ENCODE data around the genes RSPO4 and FKBP1A.

DNA sequence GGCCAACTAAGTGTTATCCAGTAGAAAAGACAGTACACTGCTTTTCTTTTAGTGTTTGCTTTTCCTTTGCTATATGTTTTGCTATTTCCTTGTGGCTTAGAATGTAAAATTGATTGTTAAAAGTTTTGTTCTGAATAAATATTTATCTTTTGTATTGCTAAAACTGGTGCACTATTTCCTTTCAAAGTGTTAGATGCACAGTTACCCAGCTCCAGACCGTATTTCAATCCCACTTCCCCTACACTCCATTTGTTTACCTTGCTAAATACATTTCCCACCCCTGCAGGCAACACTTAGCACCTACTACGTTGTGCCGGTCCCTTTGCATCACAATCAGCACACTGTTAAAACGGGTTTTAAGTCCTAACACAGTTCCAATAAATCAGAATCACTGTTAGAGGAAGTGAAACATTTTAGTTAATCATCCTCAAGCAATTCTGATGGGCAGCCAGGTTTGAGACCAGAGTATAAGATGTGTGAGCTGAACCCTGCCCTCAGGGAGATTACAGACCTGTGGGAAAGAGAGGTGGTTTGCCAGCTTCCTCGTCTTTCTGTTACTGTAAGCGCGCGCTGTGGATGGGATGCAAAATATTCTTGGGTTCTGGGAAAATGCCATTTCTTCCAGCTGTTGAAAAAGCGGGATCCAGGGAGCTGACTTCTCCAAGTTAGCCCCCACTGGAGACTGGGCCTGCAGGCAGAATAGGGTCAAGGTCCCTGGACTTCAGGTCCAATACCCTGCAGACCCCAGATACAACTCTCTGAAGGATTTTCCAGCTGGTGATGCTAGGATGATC lies 3.0 kb downstream of the ZCCHC3 start:
- PRO-cap, 2 experiments: no peak in any of the 2 experiments
- RAMPAGE, long total RNA, 4 experiments: no peak in any of the 4 experiments

DNA sequence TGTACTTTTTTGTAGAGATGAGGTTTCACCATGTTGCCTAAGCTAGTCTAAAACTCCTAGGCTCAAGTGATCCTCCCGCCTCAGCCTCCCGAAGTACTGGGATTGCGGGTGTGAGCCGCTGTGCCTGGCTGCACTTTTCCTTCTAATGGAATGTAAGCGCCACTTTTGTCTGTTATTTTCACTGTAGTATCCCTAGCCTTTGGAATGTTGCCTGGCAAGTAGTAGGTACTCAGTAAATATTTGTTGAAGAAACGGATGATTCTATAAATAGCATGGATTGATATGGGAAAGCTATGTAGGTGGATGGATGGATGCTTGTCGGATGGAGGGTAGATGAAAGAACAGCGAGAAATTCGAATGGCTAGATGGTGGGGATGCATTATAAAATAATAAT lies 10.3 kb upstream of the TRIB3 start:
- PRO-cap, 2 experiments: no peak in any of the 2 experiments
- RAMPAGE, long total RNA, 4 experiments: no peak in any of the 4 experiments

DNA sequence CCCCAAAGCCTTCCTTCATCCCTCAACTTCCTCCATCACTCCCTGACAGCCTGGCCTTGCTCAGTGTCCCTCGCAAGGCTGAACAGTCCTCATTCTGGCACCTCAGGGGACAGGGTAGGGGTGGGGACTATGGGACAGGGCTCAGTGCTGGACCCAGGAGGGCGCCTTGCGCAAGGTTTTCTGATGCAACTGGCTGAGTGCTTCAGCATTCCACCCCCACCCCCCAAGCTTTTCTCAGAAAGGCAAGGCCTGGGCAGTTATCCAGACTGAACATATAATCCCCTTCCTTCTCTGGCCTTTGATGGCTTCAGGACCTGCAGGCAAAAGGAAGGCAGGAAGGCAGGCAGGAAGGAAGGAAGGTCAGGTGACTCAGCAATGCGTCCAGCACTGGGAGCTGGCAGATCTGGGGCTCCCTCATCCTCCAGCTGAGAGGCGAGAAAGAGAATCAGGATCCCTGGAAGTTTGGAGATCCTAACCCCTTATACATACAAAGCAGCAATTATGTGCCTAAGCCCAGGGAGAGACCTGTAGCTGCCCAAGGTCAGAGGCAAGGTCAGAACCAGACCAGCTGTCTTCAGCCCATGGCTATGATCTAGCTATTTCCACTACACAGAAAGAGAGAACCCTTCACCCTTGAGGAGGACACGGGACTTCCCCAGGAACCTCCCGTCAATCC lies 8.6 kb upstream of the TRIB3 start:
- PRO-cap, 2 experiments: no peak in any of the 2 experiments
- RAMPAGE, long total RNA, 4 experiments: no peak in any of the 4 experiments

DNA sequence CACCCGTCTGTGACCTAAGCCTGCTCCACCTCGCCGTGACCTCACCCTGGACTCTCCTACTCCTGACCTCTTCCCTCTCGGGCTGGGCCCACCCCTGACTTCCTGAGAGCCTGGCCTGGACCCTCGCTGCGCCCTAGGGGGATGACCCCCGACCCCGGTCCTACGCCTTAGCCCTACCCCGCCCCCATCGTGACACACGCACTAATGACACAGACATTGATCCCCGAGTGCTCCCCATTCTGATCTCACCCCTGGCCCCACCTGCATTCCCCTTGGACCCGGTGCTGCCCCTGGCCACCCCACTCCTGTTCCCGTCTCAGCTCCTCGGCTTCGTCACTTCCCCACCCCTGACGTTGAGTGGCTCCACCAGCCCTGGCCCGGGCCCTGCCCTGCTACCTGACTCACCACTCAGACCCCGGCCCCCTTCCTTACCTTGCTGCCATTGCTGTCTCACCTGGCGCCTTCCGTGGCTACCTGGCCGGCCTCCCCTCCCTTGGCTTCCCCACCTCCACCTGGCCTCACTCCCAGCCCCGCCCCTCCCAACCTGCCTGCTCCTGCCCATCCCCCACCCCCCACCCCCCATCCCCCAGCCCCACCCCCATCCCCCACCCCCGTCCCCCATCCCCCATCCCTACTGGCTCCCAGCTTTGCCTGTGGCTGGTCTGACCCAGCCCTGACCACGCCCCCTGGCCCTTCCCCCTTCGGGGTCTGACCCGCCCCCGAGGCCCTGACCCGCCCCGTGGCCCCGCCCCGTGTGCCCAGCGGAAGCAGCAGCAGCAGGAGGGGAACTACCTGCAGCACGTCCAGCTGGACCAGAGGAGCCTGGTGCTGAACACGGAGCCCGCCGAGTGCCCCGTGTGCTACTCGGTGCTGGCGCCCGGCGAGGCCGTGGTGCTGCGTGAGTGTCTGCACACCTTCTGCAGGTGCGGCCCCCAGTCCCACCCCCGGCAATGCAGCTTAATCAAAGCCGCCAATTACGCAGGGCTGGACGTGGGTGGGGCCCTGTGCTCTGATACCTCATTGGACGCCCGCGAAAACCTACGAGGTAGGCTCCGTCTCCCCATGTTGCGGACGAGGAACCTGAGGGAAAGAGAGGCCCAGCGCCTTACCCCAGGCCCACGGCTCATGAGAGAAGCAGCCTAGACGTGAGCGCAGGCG lies 12.4 kb downstream of the RBCK1 start:
- PRO-cap, 2 experiments: no peak in any of the 2 experiments
- RAMPAGE, long total RNA, 4 experiments: no peak in any of the 4 experiments

DNA sequence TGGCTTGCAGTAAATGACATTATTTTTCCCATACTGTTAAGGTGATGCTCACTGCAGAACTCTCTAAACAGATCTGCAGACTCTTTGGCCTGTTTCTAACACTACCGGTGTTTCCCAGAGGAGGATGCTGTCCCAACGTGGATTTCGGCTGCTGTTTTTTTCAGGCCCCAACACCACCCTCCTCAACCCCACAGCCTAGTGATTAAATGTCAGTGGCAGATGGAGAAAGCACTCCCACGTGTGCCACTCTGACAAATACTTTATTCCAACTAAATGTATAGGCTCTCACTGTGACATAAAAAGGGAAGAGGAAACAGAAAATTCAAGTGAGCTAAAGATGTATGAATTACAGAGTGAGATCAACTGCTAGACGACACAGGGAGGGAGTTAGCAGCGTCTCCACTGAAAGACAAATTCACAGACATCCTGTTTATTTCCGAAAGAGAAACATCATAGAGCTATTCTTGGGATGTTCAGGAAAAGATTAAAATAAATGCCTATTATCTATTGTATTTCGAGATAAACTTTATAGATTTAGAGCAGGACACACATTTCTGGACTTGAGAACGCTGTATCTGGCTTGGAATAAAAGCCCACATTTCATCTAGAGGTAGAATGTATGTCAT lies 3.5 kb downstream of the TBC1D20 start:
- PRO-cap, 2 experiments: peak in 1 of 2 experiments; most common plus-strand start position 205 of the sequence (in 1)
- RAMPAGE, long total RNA, 4 experiments: no peak in any of the 4 experiments

DNA sequence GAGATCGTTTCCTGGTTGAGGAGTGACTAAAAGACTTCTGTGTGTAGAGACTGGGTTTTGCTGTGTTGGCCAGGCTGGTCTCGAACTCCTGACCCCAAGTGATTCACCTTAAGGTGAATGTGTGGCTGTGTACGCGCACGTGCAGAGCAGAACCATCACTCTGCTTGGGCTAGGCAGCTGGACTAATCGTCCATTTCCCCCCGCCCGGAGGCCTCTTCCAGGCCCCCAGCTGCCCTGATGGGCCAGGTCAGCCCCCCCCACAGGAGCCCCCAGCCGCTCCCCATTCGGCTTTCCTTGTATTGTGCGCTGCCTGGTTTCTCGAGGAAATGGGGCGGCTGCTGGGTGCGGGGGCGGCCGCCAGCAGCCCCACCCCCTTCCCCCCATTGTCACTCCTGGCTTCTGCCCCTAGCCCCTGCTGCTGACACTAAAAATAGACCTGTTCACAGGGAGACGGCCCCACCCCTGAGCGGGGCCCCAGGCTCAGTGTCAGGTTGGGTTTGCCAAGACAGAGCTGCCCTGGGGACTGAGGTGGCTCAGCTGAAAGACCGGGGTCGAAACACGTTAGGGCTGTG lies 24.6 kb upstream of the CSNK2A1 start:
- PRO-cap, 2 experiments: peak in 1 of 2 experiments; most common plus-strand start position 508 of the sequence (in 1)
- RAMPAGE, long total RNA, 4 experiments: no peak in any of the 4 experiments

- PRO-cap, 2 experiments: peak in 1 of 2 experiments; most common plus-strand start chr20:609557 (in 1); most common minus-strand start chr20:609393 (in 1)
- RAMPAGE, long total RNA, 4 experiments: no peak in any of the 4 experiments
Measured at GRCh38 chr20:609214-609824, 790 bp downstream of the TCF15 start.

DNA sequence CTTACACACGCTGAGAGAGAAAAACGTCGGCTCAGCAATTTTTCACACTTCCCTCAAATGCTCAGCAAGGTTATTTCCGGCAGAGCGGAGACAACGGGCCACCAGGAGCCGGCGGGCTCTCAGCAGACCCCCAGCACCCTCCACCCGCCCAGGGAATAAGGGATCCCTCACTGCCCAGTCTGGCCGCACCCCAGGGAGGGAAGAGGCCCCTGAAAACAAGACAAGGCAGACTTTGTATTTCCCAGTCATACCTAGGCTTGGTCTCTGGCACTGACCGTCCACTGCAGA lies 2.8 kb downstream of the SCRT2 start:
- PRO-cap, 2 experiments: no peak in any of the 2 experiments
- RAMPAGE, long total RNA, 4 experiments: no peak in any of the 4 experiments

DNA sequence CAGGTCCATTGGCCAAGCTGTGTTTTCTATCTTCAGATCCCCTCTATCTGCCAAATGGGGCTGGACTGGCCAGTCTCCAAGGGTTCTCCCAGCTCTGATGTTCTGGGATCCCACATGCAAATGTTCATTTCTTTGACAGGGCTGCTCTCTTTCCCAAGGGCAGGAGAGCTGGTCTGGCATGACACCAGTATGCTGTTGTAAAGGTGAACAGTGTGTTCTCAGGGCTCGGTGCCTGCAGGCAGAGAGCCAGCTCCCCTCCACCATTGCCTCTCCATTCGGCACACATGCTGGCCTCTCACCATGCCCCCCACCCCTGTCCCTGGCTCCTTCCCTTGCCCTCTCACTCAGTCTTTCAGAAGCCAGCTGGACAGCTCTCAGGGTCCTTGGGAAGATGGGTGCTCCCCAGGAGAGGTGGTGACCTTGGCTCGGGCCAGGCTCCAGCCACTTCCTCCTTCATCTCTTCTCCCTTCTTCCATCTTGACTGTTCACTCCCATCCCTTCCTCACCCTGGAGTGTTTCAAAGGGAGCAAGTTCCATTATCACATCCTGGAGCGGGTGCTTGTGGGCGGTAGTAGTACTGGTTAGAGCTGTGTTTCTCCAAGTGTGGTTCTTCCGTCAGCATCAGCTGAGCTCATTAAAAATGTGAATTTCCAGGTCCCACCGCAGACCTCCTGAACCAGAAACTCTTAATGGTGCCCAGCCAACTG lies 24.7 kb downstream of the ANGPT4 start:
- PRO-cap, 2 experiments: no peak in any of the 2 experiments
- RAMPAGE, long total RNA, 4 experiments: no peak in any of the 4 experiments

GRCh38 chr20:985499-985877 lies 16.6 kb downstream of the RSPO4 start:
- PRO-cap, 2 experiments: no peak in any of the 2 experiments
- RAMPAGE, long total RNA, 4 experiments: no peak in any of the 4 experiments

GRCh38 chr20:996713-997090 lies 5.4 kb downstream of the RSPO4 start:
- PRO-cap, 2 experiments: no peak in any of the 2 experiments
- RAMPAGE, long total RNA, 4 experiments: no peak in any of the 4 experiments

GRCh38 chr20:1001723-1002985 lies at the start of gene RSPO4:
Gene RSPO4, minus strand, starts transcription at chr20:1002311.
- PRO-cap, 2 experiments: peak in 1 of 2 experiments; most common minus-strand start chr20:1002294 (in 1)
- RAMPAGE, long total RNA, 4 experiments: no peak in any of the 4 experiments

- PRO-cap, 2 experiments: no peak in any of the 2 experiments
- RAMPAGE, long total RNA, 4 experiments: no peak in any of the 4 experiments
Measured at GRCh38 chr20:1226339-1226829, 540 bp downstream of the RAD21L1 start.

DNA sequence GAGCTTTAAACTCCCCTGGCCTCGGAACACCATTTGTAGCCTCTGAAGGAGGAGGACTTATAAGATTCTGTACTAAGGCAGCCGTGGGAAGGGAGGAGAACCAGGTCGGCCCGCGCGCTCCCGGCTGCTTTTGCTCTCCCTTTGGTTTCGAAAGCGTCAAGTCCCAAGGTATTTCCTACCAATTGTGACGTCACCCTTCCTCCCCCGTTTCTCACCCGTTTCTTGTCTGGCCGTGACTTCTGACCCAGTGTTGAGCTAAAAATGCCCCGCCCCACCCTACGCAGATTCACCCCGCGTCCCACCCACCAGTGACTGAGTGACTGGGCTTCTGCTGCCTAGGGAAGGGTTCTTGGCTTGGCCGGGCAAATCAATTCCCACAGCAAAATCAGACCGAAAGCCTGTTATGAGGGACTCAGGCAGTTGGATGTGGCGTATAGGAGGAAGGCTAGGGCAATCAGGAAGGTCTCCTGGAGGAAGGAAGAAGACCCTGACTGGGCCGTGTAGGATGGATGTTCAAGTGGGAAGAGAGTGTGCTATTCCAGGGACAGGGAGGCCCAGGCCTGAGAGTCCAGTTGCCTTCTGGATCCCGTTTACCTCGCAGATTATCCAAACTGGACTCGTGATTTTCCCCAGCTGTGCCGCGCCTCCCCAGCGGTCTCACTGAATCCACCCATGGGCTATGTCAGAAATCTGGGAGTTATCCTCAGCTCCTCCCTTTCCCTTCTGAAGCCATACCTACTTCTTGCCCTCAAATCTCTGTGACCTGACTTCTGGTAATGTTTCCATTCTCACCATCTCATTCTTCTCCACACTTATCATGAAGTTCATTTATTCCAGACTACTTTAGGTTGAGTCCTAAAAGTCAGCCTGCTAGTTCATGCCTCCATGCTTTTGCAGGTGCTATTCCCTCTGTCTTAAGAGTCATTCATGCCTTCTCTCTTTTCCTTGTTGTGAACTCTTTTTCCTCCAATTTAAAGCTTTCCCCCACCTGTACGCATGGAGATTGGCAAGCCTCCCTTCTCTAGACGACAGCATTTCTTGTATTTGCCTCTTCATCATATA lies 3.0 kb downstream of the SDCBP2 start:
- PRO-cap, 2 experiments: peak in 2 of 2 experiments; most common plus-strand start position 311 of the sequence (in 2); most common minus-strand start position 143 of the sequence (in 2)
- RAMPAGE, long total RNA, 4 experiments: start-site peak on the plus strand in 1 of 4 experiments, centred at position 162 of the sequence, 5 reads per replicate

DNA sequence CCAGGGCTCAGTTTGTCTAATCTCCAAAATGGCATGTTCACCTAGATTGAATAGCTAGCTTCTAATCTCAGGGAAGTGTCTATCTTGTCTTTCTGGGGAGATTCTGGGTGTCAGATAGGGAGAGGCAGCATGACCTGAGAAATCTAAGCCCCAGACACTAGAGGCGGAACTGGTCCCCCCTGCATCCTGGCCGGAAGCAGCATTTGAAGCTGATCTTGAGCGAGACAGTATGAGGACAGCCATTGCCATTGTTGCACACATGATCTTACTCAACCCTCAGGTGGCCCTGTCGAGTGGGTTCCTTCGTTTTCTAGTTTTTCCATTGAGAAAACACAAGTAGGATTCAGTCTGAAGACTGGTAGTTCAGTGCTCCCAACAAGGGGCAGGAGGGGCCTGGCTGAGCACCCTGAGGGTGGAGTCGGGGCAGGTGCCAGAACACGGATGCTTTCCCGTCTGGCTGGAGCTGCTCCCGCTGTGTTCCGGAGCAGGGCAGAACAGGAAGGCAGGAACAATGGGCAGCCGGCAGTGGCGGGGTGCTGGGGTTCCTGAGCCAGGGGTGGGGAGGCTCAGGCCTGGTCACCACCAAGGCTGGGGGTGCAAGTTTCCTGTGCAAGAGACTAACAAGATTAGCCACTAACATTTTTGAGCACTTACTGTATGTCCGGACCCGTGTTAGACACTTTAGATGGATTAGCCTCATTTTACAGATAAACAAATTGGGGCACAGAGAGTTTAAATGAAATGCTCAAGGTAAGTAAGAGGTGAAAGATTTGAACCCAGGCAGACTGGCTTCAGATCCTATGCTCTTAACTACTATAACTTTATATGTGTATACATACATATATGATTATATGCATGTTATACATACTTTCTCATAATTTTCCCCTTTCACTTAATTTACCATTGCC lies 8.0 kb upstream of the SDCBP2 start:
- PRO-cap, 2 experiments: peak in 1 of 2 experiments; most common plus-strand start position 438 of the sequence (in 1)
- RAMPAGE, long total RNA, 4 experiments: no peak in any of the 4 experiments

- PRO-cap, 2 experiments: no peak in any of the 2 experiments
- RAMPAGE, long total RNA, 4 experiments: no peak in any of the 4 experiments
Measured at GRCh38 chr20:1369657-1370148, 23.2 kb downstream of the FKBP1A start.

DNA sequence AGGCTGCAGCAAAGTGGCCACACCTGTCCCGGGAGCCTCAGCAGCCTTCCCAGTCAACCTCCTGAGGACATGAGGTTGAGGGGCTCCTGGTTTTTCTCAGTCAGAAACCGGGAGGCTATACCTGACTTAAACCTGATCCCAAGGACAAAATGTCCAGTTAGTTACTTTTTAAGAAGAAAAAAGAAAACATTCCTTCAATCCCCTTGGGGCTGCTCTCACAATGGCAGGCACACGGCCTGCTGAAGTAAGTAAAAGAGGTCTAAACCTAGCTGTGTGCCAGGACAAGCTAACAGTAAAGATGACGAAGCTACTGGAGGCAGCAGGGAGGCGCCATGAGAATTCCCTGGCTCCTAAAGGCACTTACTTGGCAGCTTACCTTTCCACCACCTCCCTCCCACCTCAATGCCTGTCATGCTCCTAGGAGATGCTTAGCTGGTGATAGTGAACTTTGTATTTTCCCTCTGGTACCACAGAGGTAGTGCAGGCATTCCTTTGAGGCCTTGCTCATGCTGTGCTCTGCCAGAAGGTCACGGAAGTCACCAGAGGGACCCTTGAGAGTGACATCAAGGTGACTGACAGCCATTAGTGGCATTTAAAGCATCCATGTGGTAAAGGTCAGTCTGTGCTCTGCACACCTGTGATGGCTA lies 3.2 kb downstream of the FKBP1A start:
- PRO-cap, 2 experiments: peak in 1 of 2 experiments; most common plus-strand start position 295 of the sequence (in 1)
- RAMPAGE, long total RNA, 4 experiments: no peak in any of the 4 experiments

DNA sequence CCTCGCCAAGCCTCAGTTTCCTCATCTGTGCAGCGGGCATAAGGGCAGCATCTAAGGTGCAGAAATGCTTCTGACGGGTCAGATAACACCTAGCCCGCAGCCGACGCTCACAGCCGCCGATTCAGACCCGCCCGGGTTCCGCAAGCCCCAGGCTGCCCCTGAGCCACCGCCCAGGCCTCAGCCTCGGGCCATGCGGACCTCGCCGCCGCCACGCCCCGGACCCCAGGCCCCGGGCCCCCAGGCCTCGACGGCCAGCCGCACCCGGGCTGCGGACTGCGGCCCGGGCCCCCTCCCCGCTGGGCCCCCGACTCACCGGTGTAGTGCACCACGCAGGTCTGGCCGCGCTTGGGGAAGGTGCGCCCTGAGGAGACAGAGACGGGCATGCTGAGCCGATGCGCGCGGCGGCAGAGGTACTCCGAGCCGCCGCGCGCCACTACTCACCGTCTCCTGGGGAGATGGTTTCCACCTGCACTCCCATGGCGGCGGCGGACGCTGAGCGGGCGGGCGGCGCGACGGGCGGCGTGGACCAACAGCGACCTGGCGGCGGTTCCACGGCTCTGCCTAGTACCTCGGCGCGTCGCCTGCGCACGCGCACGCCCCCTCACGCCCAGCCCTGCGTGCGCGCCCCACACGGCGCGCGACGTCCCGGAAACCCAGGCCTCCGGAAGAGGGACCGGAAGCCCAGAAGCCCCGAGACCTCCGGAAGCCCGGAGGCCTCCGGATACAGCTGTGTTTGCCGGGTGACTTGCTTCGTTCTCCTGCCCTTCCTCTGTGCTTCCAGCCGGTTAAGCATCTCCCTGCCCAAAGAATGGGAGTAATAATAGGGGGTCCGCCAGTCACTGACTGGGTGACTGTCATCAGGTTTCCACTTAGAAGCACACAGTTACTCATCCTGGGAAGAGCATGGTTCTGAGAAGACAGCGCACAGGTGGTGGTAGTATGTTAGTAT lies at the start of gene FKBP1A:
TSS of gene FKBP1A (minus strand) at position 534 of the 949 bp plus-strand sequence.
- PRO-cap, 2 experiments: peak in 2 of 2 experiments; most common plus-strand start position 696 of the sequence (in 1); most common minus-strand start position 539 of the sequence (in 1)
- RAMPAGE, long total RNA, 4 experiments: start-site peak on the minus strand in 3 of 4 experiments, centred at positions 518 to 535 of the sequence, 75 to 385 reads per replicate

DNA sequence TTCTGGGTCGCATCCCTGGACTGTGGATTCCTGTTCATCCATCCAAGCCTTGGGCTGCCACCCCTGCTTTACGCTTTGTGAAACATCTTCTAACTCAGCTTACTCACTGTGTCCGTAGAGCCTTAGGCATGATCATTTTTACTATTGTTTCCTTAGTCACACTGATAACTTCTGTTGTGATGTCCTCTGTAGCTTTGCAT lies 8.5 kb upstream of the FKBP1A start:
- PRO-cap, 2 experiments: no peak in any of the 2 experiments
- RAMPAGE, long total RNA, 4 experiments: no peak in any of the 4 experiments

DNA sequence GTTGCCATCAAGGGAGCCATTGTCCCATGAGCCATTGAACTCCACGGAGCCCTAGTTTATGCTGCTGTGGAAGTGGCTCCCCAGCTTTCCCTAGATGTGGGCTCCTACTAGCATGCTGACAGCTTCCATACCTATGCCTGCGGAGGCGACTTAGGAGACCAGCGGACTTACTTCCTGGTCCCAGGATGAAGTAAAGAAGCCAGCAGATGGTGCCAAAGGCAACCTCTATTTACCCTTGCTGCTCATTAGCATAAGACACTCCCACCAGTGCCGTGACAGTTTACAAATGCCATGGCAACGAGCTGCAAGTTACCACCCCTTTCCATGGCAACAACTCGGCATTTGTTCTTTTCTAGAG lies 30.9 kb upstream of the FKBP1A start:
- PRO-cap, 2 experiments: no peak in any of the 2 experiments
- RAMPAGE, long total RNA, 4 experiments: no peak in any of the 4 experiments

Data from upper lobe of left lung (tissue), 5 donors.